Keratinocyte (primary cell): ENCODE data around the gene PITRM1.

GRCh38 chr10:1359468-1359882, 303.3 kb downstream of the WDR37 start:
CAGE:
- cytosol, long polyA minus RNA: no peak
- cytosol, long polyA plus RNA: no peak
- long polyA plus RNA: no peak
- nucleus, long polyA minus RNA: no peak
- nucleus, long polyA plus RNA: start-site peak on the plus strand at chr10:1359608-1359624, 43 and 80 reads in 2 replicates

CAGE:
- cytosol, long polyA minus RNA: no peak
- cytosol, long polyA plus RNA: no peak
- long polyA plus RNA: no peak
- nucleus, long polyA minus RNA: no peak
- nucleus, long polyA plus RNA: no peak
Measured at GRCh38 chr10:1596531-1596939, 140.8 kb downstream of the ADARB2 start.

DNA sequence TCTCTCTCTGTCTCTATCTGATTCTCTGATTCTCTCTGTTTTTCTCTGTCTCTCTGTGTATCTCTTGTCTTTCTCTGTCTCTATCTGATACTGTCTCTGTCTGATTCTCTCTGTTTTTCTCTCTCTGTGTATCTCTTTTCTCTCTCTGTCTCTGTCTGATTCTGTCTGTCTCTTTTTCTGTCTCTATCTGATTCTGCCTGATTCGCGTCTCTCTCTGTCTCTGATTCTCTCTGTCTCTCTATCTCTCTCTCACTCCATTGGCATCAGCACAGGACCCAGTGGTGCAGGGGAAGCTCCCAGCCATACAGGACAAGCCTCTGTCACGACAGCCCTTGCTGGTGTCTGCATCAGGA, 79.0 kb downstream of the ADARB2 start:
CAGE:
- cytosol, long polyA minus RNA: no peak
- cytosol, long polyA plus RNA: no peak
- long polyA plus RNA: no peak
- nucleus, long polyA minus RNA: no peak
- nucleus, long polyA plus RNA: no peak

DNA sequence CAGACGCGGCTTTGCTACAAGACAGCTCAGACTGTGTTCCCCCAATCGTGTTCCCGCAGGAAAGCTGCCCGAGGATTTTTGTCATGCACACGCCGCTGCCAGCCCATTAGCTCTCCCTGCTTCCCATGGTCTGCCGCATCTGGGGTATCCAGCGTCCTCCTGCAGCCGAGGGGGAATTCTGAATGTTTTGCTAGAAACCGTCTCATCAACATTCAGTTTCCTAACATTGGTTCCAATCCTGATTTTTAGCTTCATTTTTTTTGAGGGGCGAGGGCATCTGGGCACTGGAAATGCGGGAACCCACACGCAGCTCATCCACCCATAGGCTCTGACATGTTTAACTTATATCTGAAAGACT, 70.9 kb downstream of the ADARB2 start:
CAGE:
- cytosol, long polyA minus RNA: no peak
- cytosol, long polyA plus RNA: no peak
- long polyA plus RNA: no peak
- nucleus, long polyA minus RNA: no peak
- nucleus, long polyA plus RNA: no peak

DNA sequence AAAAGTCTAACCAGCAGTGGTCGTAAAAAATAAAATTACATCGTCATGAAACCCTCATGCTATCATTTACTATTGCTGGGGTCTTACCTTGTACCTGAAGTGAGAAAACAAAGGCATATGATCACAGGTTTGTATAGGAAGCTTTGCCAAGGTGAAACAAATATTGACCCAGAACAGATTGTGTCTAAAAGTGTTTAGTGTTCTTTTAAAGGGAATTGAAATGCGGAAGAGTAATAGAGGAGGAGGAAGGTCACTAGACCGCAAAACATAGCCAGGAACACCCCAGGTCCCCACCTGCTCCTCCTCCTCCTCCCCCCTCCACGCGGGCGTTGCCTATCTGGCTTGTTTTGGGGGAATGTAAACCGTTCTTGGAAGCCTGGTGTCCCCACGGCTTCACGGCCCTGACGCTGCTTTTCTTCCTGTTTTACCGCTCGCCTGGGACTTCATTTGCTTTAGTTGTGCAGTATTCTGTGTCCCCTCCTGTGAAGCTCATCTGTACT, 81.0 kb upstream of the PFKP start:
CAGE:
- cytosol, long polyA minus RNA: no peak
- cytosol, long polyA plus RNA: no peak
- long polyA plus RNA: no peak
- nucleus, long polyA minus RNA: no peak
- nucleus, long polyA plus RNA: no peak

DNA sequence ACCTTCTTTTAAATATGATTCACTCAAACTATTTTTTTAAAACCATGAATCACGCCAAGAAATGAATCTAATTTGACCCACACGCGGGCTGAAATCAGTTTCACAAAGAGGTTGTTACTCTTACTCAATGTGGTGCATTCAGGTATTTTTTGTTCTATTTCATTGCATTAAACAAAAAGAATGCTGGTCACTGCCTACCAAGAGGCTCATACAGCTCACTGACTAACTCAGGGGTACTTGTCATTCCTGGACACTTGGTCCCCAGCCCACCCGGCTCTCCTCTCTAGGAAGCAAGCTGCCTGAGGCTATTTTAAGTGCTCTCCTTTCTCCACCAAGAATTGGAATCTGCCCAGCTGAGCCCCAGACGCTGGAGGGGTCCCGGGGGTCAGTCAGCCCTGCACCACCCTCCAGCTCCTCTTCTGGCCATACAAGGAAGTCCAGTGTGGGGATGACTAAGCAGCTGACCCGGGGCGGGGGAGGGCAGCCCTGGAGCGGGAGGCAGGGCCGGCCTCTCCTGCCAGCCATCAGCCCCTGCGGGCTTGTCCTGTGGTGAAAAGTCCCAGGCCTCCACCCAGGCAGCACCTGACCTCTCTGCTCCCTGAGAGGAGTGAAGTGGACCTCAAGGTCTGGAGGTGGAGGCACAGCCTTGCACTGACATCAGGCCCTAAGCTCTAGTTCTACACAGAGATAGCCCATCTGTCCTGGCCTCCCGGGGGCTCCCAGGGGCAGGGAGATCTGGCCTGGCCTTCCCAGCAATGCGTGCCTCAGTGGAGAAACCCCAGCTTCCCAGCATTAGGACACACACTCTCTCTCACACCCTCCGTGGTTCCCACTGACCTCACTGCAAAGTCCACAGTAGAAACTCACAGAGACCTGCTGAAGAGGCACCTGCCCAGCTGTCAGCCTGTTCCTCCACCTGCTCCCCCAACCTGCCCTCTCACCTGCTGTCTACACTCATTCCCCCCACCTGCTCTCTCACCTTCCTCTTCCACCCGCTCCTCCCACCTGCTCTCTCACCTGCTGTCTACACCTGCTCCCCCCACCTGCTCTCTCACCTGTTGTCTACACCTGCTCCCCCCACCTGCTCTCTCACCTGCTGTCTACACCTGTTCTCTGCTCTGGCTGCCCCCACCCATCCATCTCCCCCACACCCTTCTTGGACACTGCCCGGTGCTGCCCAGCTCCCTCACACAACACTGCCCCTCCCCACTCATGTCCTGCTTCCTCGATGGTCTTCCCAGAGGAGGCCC, 21.4 kb upstream of the PFKP start:
CAGE:
- cytosol, long polyA minus RNA: no peak
- cytosol, long polyA plus RNA: no peak
- long polyA plus RNA: no peak
- nucleus, long polyA minus RNA: no peak
- nucleus, long polyA plus RNA: no peak

DNA sequence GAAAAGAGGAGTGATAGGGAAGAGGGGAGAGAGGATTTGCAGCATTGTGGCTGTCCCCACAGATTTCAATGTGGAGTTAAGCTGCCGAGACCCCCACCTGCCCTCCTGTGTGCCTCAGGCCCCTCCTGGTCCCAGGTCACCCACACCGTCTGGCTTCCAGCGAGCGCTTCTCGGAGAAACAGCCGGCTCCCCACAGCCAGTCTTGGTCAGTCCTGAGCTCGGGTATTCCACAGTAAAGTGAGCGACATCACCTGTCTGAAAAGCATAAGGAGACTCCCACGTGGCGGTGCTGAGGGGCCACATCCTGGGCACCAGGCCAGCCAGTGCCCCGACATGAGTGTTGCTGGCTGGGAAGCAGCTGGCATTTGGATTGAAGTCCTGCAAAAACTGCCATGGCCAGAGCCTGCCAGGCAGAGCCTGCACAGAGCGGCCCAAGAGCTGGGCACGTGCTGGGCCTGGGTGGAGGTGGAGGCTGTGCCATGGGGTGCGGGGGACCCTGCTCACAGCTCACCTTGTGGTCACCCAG, 49.1 kb downstream of the PITRM1 start:
CAGE:
- cytosol, long polyA minus RNA: no peak
- cytosol, long polyA plus RNA: no peak
- long polyA plus RNA: no peak
- nucleus, long polyA minus RNA: no peak
- nucleus, long polyA plus RNA: no peak

GRCh38 chr10:3171954-3172616, 497 bp downstream of the PITRM1 start:
CAGE:
- cytosol, long polyA minus RNA: no peak
- cytosol, long polyA plus RNA: no peak
- long polyA plus RNA: no peak
- nucleus, long polyA minus RNA: no peak
- nucleus, long polyA plus RNA: no peak

GRCh38 chr10:3172617-3173364, at the start of gene PITRM1:
PITRM1 (minus strand) TSS chr10:3172782.
CAGE:
- cytosol, long polyA minus RNA: no peak
- cytosol, long polyA plus RNA: no peak
- long polyA plus RNA: no peak
- nucleus, long polyA minus RNA: start-site peak on the minus strand at chr10:3172779-3172794, 98 reads
- nucleus, long polyA plus RNA: start-site peak on the minus strand at chr10:3172743-3172812, 356 and 225 reads in 2 replicates

DNA sequence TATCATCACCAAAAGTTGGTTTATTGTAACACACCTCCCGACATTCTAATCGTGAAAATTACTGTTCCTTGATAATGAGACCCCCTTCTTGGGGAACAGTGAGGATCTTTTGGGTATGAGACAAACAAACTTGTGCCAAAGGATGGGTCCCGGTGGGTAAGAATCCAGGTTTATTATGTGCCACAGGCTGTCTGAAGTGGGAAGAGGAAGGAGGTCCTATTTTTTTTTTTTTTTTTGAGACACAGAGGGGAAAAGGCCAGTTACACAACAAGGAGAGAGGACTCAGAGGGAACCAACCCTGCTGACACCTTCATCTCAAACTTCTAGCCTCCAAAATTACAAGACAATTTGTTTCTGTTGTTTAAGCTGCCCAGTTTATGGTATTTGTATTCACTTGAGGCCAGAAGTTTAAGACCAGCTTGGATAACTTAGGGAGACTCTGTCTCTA, 9.2 kb upstream of the PITRM1 start:
CAGE:
- cytosol, long polyA minus RNA: no peak
- cytosol, long polyA plus RNA: no peak
- long polyA plus RNA: no peak
- nucleus, long polyA minus RNA: no peak
- nucleus, long polyA plus RNA: no peak

DNA sequence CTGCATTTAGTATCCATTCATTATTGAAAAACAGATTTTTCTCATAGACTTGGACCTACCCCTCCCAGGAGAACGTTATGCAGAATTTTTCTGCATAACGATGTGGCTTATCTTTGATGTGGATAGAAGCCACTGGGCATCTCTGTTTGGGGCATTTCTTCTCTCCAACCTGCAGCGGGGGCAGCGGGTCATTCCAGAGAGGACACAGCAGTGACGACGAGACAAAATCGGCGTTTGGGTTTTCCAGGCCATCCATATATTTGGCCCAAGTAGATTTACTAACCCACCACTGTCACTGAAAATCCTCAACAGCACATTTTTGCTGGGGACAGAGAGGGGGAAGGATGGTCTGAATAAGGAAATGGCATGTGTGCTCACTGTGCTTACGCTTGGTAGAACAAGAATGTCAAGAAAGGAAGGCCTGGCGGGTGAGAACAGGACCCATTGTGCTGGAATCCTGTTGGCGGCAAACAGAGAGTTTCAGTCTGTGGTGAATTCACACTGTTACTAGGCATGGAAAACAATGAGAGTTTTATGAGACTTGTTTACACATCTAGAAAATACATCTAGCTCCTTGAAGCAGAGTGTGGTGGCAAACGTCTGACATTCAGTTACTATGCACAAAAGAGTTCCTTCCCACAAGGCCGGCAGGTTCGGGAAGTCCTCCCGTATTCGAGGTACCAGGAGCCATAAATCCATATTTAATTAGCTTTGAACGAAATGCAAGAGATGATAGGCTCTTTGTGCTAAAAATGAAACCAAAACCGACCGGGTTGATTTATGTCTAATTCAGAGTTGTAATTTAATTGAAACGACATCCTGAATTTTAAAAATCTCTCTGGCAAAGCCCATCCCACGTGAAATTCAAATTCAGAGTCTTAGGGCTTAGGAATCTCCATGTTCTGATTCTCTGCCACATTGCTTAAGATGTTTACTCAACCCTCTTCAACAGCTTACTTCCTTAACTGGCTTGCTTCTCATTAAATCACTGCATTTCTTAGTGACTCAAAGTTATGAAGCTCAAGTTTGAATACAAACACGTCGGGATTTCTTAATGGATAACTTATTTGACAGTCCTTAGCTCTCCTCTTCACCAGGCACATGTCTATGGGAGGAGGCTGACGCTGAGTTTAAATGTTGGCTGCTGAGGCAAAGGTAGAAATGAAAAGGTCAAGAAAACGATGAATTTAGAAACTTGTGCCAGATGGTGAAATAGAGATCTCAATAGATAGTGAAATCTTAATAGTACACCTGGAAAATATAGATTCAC, 299.8 kb upstream of the PITRM1 start:
CAGE:
- cytosol, long polyA minus RNA: no peak
- cytosol, long polyA plus RNA: no peak
- long polyA plus RNA: no peak
- nucleus, long polyA minus RNA: no peak
- nucleus, long polyA plus RNA: no peak

DNA sequence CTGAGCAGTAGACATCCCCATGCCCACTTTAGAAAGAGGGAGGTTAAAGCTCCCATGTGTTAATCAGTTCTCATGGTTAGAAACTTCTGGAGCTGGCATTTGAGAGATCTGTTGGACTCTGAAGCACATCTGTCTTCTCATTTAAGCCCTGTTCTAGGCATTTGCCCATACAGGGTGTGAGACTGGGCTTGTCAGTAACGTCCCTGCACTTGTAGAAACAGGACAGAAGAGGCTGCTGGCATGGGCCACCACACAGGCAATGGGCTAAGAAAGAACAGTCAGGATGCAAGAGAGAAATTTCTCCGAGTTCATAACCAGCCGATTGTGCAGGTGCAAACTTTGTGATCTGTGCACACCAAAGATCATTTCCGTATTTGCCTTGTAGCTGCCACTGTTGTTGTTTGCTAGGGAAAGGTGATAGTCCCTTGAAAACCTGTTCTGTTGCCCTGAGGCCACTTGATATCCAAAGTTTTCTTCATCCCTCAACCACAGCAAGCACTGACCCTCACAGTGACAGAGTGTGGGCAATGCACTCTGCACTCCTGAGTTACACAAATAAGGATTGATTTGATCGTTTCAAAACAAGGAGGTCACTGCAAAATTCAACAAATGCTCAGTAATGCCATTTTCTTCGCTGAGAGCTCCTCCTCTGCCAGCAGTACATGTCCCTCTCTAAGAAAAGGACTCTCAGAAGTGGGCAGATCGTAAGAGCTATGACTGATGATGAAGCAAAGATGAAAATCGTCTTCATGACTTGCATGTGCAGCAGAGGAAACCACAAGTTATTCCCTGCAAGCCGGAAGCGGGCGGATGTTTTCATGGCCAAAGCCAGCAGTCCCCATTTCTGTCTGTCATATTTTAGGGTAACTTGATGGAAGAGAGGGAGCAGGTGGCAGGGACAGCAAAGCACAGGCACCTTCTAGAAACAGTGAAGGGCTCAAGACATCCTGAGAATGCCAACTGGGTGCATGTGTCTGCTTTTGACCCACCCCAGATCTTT, 20.2 kb downstream of the KLF6 start:
CAGE:
- cytosol, long polyA minus RNA: no peak
- cytosol, long polyA plus RNA: no peak
- long polyA plus RNA: no peak
- nucleus, long polyA minus RNA: no peak
- nucleus, long polyA plus RNA: no peak

DNA sequence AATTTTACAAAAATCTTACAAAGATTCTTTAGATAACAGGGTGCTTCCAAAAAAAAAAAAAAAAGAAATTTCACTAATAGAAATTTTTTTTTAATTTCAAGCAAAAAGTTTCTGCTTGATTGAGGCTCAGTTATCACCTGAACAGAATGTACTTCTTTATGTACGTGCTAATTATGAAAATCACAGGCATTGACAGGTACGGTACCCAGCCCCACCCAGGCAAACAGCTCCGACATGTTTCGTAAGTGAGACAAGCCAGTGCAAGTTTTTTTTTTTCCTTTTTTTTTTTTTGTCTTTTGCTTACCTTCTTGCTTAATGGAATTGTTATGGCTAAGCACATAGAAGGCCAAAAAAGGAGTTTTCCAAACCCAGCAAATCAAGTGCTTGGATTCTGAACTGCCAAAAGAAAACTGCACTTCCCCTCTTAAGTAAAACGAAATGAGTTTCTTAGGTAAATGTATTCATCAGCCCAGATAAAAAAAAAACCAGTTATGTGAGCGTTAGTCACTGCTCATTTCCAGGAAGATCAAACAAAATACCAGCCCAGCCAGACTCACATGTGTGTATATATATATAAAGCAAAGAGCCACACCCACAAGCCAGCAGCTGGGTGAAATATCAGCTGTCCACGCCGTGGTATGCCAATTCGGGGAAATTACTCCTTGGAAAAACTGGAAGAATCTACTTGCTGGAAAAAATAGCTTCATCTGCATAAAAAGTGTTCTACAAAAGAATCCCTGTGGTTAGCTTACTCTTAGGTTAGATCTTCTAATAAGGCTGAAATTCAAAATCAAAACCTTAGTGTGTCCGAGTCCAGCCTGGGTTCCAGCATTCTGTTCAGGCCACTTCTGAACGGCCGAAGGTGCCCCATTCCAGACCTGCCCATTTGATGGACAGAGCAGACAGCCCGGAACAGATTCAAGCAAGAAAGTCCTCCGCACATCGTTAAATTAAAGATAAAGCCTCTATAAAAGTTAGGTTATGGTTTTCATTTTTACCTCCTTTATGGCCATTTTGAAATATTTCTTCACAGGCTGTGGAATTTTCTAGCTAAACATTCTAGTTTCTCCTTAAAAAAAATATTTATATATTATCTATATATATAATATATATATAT, 8.0 kb downstream of the KLF6 start:
CAGE:
- cytosol, long polyA minus RNA: start-site peak on the minus strand centred at position 144 of the sequence, 35 bp wide, 17 reads; start-site peak on the minus strand centred at position 480 of the sequence, 54 bp wide, 36 reads; start-site peak on the minus strand centred at position 712 of the sequence, 28 bp wide, 25 reads; start-site peak on the minus strand centred at position 826 of the sequence, 52 bp wide, 35 reads
- cytosol, long polyA plus RNA: no peak
- long polyA plus RNA: start-site peak on the plus strand centred at position 241 of the sequence, 80 bp wide, 13 and 9 reads in 2 replicates
- nucleus, long polyA minus RNA: start-site peak on the minus strand centred at position 731 of the sequence, 52 bp wide, 100 reads
- nucleus, long polyA plus RNA: start-site peak on the plus strand centred at position 468 of the sequence, 447 bp wide, 14 and 15 reads in 2 replicates

DNA sequence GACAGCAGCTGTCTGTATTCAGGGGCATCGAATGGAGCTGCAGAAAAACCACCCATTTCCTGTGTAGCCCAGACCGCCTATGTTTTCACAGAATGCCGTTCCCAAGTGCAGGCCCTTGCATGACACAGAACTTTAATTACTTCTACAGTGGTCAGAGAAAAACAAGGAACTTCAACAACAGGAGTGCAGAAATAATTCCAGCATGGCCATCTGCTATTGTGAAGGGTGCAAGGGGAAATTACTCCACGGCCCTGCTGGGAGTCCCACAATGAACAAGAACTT, 2.3 kb downstream of the KLF6 start:
CAGE:
- cytosol, long polyA minus RNA: no peak
- cytosol, long polyA plus RNA: no peak
- long polyA plus RNA: no peak
- nucleus, long polyA minus RNA: no peak
- nucleus, long polyA plus RNA: no peak

GRCh38 chr10:3787609-3788415, 2.8 kb upstream of the KLF6 start:
CAGE:
- cytosol, long polyA minus RNA: no peak
- cytosol, long polyA plus RNA: no peak
- long polyA plus RNA: no peak
- nucleus, long polyA minus RNA: no peak
- nucleus, long polyA plus RNA: no peak

DNA sequence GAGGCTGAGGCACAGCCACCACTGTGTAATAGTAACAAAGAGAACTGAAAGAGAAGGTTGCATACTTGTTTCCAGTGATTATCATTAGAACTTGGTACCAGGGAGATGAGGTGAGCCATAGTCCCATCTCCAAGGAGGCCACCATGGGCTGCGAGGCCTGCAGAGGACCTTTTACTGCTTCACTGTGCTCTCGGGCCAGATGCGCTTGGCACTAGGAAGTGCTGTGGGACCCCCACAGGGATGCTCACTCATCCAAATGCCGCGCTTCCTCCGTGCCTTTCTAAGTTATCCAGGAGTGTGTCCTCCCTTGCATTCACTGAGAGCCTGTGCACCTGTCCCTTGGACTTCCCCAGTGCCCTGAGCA, 9.7 kb upstream of the KLF6 start:
CAGE:
- cytosol, long polyA minus RNA: no peak
- cytosol, long polyA plus RNA: no peak
- long polyA plus RNA: no peak
- nucleus, long polyA minus RNA: no peak
- nucleus, long polyA plus RNA: no peak

DNA sequence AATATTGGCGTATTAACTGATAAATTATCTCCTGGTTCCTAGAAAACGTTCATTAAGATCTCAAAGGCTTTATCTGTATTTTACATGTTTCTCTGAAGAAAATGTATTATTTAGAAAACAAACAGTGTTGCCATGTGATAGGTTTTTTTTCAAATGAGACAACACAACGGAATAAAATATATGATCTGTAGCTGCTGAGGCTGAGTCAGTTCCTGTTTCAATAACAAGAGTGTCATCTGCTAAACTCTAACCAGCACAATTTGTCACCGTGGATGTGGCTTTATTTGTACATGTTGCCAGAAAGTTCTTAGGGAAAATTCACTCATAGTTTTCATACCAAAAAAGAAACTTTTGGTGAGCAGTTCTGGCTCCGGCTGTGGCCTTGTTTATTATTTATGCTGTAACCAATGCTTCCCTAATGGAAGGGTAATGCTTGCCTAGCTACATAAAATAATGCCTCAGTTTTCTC, 20.2 kb upstream of the KLF6 start:
CAGE:
- cytosol, long polyA minus RNA: no peak
- cytosol, long polyA plus RNA: no peak
- long polyA plus RNA: no peak
- nucleus, long polyA minus RNA: no peak
- nucleus, long polyA plus RNA: no peak

GRCh38 chr10:3827243-3827569, 42.2 kb upstream of the KLF6 start:
CAGE:
- cytosol, long polyA minus RNA: no peak
- cytosol, long polyA plus RNA: no peak
- long polyA plus RNA: no peak
- nucleus, long polyA minus RNA: no peak
- nucleus, long polyA plus RNA: no peak

CAGE:
- cytosol, long polyA minus RNA: no peak
- cytosol, long polyA plus RNA: no peak
- long polyA plus RNA: no peak
- nucleus, long polyA minus RNA: no peak
- nucleus, long polyA plus RNA: no peak
Measured at GRCh38 chr10:3852211-3852883, 67.3 kb upstream of the KLF6 start.

DNA sequence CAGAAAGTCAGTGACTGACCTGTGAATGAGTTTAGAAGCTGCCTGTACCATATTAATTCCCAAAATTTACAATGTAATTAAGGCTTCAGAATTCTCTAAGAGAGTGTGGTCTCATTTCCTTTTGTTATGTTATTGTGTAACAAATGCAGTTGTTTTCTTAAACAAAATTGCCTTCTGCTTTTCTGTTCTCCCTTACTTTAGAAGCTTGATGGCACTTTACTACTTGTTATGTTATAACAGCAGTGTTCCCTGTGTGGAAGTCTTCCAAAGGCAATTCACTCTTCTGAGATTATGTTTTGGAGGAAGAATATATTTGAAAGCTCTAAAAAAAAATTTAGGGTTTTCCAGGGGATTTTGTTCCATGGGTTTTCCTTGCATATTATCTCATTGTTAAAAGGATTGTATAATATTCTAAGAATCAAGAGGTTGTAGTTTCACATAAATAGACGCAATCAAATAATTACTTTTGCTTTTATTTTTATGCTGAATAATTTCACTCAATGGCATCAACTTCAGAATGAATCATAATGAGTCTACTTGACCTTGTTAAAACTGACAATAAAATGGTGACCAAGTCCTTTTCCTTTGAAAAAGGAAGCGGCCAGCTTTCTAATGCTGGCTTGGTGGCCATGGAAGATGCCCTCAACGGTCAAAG, 92.2 kb upstream of the KLF6 start:
CAGE:
- cytosol, long polyA minus RNA: no peak
- cytosol, long polyA plus RNA: no peak
- long polyA plus RNA: no peak
- nucleus, long polyA minus RNA: no peak
- nucleus, long polyA plus RNA: no peak